Pericardium (tissue), 1 donor: Measurements from ENCODE around the genes INTS6, WDFY2, PRR20A and ENSG00000285566.

GRCh38 chr13:51448195-51449059 is 4.4 kb downstream of the INTS6 start:
- RRBS: no CpG with 5 or more reads among the region's 3 CpGs

GRCh38 chr13:51452418-51453145 is at the start of gene INTS6:
TSS of gene INTS6 (minus strand) at chr13:51453036.
- RRBS: 2% methylated on average over 24 of the region's 56 CpGs

DNA sequence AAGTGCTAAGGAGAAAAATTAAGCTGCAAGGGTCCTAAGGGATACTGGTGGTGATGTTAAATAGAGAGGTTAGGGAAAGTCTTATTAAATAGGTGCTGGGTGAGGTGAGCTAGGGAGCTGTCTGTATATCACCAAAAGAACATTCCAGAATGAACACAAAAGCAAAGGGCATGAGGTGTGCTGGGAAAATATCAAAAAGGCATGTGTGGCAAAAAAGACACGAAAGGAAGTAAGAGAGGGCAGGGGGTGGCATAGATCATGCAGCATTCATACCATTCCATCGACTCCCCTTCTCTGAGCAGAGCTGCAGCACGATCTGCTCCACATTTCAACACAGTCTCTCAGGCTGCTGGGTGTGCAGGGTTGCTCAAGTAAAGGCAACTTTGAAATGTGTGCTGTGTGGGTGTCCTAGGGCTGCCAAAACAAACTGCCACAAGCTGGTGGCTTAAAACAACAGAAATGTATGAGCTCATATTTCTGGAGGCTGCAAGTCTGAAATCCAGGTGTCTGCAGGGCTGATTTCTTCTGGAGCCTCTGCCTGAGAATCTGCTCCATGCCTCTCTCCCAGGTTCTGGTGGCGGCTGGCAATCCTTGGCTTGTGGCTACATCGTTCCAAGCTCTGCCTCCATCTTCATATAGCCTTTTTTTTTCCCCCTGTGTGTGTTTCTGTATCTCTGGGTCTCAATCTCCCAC is 63.8 kb upstream of the WDFY2 start:
- RRBS: no CpG with 5 or more reads among the region's 5 CpGs

DNA sequence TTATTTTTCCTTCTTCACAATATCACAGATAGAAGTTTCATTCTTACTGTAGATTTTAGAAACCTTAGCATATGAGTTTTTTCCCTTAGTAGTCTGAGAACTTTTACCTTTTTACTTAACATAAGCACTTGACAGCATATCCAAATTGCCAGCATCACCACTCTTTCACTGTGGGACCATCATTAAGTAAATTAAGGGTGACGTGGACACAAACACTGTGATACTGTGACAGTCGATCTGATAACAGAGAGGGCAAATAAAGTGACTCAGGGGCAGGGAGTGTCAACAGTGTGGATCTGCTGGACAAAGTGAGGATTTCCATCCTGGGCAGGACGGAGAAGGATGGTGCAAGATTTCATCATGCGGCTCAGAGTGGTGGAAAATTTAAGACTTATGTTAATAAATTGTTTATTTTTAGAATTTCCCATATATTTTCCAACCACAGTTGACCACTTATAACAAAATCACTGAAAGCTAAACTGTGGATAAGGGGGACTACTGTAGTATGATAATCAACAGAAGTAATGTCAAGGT is 60.0 kb upstream of the WDFY2 start:
- RRBS: no CpG with 5 or more reads among the region's 4 CpGs

GRCh38 chr13:51584392-51585313 is at the start of gene WDFY2:
TSS of gene WDFY2 (plus strand) at chr13:51584462.
- RRBS: 2% methylated on average over 28 of the region's 84 CpGs

DNA sequence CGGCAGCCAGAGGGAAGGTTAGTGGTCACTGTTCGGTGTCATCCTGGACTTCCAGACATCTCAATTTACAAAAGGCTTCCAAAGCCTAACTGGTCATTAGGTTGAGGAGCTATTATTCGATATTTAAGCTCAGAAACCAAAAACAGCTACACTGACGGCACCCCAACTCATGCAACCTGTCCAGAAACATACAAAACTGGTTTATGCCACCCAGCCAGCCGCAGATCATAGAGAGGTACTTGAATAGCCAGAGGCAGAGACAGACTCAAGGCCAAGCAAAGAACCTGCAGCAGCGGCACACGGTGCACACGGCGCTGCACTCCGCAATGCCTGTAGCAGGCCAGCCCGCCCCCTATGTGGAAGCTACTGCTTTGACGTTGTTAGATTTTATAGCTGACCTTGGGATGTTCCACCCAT is 11.8 kb upstream of the DHRS12 start:
- RRBS: no CpG with 5 or more reads among the region's 12 CpGs

DNA sequence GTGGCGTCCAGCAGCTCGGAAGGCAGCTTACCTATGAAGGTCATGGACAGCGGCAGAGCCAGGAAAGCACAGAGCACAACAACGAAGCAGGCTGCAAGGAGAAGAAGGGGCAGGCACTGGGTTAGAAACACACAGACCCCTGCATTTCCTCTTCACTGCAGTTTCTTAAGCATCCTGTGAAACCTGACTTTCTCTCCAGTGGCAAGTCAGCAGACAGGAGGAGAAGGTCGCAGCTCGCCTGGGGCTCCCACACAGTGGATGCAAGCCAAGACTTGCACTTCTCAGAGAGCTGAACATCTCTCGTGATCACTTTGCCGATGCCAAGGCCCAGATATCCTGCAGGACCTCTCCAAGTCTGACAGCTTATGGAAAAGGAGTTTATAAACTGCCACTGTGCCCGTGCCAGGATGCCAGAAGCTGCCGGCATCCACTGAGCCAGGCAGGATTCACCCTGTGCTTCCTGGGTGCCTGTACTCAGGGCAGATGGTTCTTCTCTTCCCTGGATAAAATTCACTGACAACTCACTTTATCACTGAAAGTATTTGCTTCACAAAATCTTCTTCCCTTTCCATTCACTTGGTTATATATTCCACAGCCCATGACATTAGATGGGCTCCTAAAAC is 18.3 kb downstream of the TMEM272 start:
- RRBS: no CpG with 5 or more reads among the region's 10 CpGs

GRCh38 chr13:51912063-51912700 is 50.4 kb downstream of the CCDC70 start:
- RRBS: no CpG with 5 or more reads among the region's 13 CpGs

GRCh38 chr13:53200722-53201995 is 172.5 kb downstream of the OLFM4 start:
- RRBS: 14% methylated on average over 13 of the region's 147 CpGs

DNA sequence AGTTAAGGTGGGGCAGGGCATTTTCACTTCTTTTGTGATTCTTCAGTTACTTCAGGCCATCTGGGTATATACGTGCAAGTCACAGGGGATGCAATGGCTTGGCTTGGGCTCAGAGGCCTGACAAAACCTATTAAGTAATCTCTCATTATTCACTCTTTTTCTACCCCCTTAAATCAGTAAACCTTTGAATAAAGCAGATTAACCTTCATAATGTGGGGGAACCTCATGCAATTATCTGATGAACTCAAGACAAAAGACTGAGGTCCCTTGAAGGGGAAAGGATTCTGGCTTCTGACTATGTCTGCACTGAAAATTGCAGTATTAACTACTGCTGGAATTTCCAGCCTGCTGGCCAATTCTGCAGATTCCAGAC is 1480.1 kb upstream of the PRR20A start:
- RRBS: no CpG with 5 or more reads among the region's 1 CpG

DNA sequence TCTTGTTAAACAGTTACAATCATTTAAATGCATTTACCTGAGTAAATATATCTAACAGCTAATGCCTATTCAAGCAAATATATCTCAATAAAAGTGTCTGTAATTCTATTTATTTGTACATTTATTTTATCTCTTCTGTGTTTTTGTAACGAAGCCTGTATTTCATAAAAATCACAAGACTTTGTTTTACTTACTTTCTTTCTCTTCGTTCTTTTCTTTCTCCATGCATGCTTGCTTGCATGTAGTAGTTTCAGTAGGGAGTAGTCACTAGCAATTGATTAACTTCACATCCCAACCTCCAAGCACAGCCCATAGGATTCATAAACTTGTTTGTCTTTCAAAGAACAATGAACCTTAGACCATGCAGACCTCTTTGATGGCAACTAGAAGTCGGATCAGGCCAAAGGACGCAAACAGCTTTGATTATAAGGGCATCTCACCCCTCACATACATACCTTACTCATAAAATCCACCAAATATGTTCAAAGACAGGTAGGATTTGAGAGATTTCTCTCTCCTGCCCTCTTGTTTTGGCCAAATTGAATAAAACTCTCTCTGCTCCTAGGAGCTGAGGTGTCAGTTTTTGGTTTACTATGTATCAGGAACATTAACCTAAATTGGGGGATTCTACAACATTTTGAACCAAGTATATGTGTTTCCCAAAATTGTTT is 3.1 kb upstream of the PRR20A start:
- RRBS: no CpG with 5 or more reads among the region's 4 CpGs

DNA sequence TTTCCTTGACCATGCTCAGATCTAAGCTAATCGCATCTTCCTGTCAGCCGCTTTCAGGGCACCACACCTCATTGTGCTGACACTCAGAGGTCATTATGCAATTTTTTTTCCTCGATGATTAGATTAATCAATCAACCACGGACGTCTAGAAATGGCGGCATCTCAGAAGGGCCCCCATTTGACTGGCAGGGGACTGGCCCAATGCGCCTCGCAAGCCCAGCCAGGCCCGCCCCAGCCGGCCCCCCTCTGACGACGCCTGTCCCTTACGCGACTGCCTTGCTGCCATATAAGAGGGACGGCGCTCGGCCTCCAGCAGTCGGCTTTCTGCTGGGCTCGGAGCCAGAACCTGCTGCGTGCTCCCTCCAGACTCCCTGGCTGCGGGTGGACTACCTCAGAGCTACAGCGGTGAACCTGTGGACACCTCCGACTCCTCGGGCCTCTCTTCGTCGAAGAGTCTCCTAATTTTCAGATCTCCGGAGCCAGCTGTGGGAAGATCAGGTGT is at the start of gene PRR20A:
Gene PRR20A (plus strand): TSS at position 285 of the 502 bp plus-strand sequence.
- RRBS: no CpG with 5 or more reads among the region's 27 CpGs

DNA sequence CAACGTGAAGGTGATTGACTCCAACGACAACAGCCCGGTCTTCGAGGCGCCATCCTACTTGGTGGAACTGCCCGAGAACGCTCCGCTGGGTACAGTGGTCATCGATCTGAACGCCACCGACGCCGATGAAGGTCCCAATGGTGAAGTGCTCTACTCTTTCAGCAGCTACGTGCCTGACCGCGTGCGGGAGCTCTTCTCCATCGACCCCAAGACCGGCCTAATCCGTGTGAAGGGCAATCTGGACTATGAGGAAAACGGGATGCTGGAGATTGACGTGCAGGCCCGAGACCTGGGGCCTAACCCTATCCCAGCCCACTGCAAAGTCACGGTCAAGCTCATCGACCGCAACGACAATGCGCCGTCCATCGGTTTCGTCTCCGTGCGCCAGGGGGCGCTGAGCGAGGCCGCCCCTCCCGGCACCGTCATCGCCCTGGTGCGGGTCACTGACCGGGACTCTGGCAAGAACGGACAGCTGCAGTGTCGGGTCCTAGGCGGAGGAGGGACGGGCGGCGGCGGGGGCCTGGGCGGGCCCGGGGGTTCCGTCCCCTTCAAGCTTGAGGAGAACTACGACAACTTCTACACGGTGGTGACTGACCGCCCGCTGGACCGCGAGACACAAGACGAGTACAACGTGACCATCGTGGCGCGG is 1.8 kb downstream of the PCDH17 start:
- RRBS: 9% methylated on average over 9 of the region's 62 CpGs

GRCh38 chr13:60012932-60013389 is 150.8 kb downstream of the DIAPH3 start:
- RRBS: no CpG with 5 or more reads among the region's 6 CpGs

DNA sequence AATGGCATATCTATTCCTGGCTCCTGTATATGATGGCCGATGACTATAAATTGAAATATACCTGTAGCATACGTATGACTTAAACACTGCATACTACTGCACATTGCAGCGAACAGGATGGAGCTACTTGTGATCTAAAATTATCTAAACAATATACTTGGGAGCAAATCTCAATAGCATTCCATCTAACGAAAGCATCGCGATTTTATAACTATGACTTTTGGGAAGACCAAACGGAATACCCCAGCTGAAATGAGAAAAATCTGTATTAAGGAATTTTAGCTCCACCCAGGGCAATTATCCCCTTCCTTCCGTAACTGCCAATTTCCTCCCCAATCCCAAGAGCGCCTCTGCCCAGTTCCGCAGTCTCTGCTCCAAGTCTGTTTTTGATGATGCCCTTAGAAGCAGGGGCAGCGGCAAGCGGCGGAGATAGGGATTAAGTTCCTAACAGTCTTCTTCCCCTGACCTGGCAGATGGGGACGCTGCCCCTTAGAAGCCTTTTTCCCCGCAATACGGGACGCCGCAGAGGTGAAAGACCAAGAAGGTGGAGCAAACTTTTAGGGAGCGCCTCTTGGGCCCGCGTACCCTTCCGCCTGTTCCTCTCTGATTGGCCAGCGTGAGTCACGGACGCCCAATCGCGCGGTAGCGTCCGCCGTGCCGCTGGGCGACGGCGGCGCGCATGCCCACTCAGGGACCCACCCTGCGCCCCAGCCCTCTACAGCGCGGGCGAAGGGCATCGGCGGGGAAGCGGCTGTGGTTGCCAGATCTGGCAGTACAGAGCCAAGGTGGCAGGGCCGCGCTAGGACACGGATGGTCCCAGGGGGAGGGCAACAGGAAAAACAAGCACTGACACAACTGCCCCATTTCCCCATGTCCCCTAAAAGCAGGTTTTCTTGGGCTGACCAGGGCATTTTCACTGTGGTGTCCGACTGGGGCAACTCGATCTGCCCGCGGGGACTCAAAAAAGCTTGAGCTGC is 968 bp upstream of the TDRD3 start:
- RRBS: no CpG with 5 or more reads among the region's 51 CpGs

DNA sequence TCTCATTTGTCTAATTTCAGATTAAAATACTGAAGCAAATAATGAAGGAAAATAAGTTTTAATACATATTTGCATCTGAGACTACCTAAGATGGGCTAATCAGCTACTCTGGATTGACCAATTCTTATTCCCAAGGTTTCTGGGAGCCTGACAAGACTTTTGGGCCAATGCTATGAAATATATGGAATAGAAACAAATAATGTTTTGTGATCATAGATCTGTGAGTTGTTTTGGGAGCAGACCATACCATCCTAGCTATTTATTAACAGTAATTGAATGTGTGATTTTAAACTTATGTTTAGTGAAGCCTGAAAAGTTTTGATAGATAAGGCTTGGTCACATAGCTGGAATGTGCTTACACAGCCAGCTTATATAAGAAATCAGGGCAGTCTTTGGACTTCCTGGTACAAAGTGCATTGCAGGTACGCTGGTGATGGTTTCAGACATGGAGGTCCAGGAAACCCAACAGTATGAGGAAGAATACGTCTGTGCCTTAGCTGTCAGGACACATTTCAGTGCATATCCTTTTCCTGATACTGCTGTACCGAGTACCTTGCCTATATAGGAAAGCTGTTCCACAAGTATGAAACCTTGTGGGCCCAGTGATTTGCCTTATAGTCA is 14.7 kb upstream of the ENSG00000237378 start:
- RRBS: no CpG with 5 or more reads among the region's 3 CpGs

DNA sequence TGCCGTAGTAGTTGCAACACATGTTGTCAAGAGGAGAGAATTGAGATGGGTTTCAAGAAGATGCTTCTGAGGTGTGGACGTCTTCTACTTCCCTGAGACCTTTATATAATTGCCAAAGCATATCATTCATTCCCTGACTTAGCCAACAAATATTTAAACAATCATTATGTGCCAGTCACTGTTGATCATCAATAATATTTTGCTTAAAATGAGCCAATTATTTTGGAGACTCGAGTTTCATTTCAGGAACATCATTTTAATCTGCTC is at the start of gene ENSG00000285566:
Gene ENSG00000285566 (minus strand): TSS at position 82 of the 267 bp plus-strand sequence.
- RRBS: no CpG with 5 or more reads among the region's 3 CpGs

DNA sequence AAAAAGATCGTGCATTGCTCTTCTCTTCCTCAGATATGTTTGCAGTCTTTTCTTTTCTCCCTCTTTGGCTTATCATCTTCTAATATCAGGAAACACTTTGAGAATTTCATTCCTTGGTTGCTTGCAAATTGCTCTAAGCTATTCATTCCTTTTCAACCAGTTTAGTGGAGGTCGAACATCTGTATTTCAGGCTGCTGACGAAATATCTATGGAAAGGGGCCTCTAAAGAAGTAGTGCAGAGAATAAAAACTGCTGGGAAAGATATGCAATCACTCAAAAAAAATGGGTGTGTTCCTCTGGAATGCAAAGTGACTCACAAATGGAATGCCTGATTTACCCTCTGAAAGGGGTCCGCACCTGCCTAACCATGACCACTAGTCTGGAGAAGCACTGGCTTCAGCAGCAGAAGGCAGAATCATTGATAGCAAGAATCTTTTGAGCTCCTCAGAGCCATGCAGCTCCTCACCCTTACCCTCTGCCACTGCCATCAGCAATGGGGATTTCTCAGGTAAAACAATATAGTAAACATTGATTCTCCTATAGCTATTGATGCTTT is 129.4 kb downstream of the PCDH9 start:
- RRBS: no CpG with 5 or more reads among the region's 4 CpGs

- RRBS: no CpG with 5 or more reads among the region's 4 CpGs
Measured at GRCh38 chr13:67101727-67102535, 128.2 kb downstream of the PCDH9 start.

DNA sequence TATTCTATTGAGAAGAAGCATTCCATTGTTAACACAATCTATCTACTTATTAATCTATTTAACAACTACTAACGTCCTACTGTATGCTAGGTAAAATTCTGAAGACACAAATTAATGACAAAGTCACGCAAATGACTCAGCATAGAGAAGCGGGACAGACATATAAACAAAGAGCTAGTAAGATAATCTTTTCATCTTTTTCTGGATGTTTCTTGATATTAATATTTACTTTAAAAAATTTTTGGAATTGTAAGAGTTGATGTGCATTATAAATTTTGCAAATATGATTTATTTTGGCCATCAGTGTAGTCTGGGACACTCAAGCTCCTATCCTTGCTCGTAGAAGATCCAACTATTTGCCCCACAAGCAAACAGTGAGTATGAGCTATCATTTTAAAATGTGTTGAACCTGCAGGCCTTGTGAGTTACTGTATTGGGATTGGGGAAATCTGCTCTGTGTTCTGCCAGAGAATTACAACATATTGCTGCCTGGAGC is 109.1 kb downstream of the PCDH9 start:
- RRBS: no CpG with 5 or more reads among the region's 4 CpGs